Epithelial cell of proximal tubule (primary cell): ENCODE measurements around a stretch of chr6.

DNA sequence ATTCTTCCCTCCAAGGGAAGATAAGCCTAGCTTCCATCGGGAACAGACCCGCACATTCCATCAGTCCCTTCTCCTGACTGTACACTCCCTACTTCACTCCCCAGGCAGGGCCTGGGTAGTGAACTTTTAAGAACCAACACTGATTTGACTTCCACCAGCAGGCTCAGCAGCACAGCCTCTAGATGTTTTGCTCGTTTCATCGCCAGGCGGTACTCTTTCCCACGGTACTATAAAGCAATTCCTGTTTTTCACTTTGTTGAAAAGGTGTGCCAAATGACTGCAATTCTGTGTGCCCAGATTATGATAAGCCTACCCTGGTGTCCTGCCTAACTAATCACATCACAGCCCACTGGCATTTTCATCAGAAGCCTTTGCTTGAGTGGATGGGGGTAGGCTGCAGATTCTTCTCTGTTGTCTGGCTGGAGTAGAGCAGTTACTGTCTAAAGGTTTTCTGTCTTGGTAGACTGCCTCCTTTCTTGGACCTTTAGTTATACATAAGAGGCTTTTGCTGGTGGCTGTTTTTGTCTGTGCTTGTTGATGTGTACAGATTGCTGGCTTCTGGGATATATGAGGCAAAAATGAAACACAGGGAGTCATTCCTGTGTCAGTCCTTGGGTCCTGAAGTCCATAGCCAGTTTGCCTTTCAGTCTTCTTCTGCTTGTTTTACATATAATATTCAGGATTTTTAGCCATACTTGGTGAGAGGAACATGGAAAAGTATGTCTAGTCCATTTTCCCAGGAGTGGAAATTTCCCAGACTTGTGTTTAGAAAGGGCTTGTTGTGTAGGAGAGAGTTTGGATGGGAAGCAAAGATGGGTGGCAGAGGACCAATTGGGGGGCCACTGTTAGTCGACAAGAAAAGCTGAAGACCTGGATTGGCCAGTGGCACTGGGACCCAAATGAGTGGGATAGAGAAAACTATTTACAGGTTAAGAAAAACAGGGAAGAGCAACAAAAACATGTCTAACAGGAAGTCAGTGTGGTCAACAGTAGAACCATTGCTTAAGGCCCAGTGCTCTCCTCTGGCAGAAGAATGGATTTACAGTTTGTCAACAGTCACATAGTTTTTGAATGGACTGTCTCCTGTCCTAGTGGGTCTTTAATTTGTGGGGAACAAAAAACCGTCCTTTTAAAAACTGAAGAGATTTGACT lies 12.6 kb upstream of the WTAP start:
- RAMPAGE, long total RNA: no peak
- RRBS: no CpG with 5 or more reads among the region's 8 CpGs

- RAMPAGE, long total RNA: no peak
- RRBS: 1% methylated on average over 29 of the region's 53 CpGs
Observed at GRCh38 chr6:159788752-159789335, 558 bp downstream of the TCP1 start.

GRCh38 chr6:159916848-159917210 lies 26.0 kb downstream of the MAS1 start:
- RAMPAGE, long total RNA: no peak
- RRBS: no CpG with 5 or more reads among the region's 6 CpGs

DNA sequence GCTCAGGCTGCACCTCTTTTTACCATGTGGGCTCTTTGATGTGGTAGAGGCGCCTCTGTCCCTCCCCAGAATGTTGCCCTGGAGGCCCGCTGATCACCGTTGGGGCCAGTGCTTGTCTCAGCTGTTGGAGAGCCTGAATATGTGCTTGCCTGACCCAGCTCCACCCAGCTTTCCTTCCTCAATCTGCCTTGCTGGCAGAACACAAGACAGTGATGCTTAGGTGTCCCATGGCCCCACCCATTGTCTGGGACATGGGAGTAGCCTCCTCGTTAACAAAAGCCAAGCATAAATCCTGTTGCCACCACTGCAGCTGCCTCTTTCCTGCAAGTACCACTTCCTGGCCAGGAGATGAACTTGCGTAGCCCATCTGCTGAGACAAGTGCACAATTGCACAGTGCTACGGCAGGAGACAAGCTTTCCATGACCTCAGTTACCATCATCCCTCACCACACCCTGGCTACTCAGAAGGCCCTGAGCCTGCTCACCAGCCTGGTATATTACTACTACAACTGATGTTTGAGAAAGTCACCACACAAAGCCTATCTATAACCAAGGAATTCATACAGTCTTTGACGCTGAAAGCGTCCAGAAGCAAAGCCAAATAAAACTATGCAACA lies 47.4 kb downstream of the IGF2R start:
- RAMPAGE, long total RNA: no peak
- RRBS: no CpG with 5 or more reads among the region's 8 CpGs

- RAMPAGE, long total RNA: no peak
- RRBS: no CpG with 5 or more reads among the region's 11 CpGs
Observed at GRCh38 chr6:160031883-160032283, 63.0 kb downstream of the IGF2R start.

DNA sequence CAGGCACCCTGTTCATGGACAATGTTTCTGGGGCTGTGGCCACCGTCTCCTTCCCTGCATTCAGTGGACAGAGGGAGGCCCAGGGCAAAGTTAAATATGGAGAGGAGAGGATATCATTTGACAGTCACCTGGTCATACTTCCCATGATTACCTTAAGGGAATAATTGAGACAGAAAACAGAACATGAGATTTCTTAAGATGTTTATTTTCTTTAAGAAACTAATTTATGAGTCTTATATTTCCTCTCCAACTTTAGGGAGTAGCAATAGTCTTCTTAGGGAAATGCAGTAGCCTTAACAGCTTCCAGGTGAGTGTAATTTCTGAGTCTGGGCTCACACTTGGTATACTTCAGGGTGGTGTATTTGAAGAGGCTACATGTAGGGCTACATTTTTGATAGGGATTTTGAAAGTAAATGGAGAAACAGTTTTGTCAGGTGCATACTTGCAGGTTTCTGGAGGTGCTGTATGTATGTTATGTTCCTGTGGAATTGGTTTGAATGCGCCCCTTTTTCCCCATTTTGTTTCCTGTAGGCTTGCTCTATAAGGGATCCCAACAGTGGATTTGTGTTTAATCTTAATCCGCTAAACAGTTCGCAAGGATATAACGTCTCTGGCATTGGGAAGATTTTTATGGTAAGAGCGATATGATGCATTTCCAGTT lies 64.0 kb upstream of the SLC22A1 start:
- RAMPAGE, long total RNA: no peak
- RRBS: no CpG with 5 or more reads among the region's 6 CpGs

- RAMPAGE, long total RNA: no peak
- RRBS: no CpG with 5 or more reads among the region's 11 CpGs
Observed at GRCh38 chr6:160084872-160085662, 36.5 kb upstream of the SLC22A1 start.

DNA sequence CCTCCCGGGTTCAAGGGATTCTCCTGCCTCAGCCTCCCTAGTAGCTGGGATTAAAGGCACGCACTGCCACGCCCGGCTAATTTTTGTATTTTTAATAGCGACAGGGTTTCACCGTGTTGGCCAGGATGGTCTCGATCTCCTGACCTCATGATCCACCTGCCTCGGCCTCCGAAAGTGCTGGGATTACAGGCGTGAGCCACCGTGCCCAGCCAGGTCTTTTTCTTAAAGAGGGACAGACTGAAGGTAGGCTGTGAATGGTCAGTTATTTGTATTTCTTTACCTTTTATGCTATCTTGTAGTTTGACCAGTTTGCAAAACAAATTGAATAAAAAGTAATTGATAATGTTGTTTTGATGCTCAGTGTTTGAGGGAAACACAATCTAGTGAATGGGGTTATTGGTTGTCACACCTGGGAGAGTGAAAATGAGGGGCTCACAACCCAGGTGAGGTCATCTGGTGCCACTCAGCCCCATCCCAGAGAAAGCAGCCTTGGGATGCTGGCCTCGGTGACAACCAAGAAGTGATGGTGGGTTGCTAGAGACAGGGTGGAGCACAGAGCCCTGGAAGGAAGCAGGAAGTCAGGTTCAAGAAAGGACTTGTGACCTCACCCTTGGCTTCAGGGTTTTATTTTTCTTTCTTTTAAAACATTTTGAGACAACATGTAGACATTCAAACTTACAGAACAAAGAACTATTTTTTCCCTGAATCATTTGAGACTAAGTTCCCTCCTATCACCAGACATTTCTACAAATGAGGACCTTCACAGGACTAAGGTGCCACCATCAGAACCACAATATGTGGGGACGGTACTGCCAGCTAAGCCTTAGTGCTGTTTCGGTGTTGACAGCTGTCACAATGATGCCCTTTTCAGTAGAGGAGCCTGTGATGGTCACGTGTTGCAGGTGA lies 12.6 kb upstream of the SLC22A1 start:
- RAMPAGE, long total RNA: no peak
- RRBS: no CpG with 5 or more reads among the region's 15 CpGs

GRCh38 chr6:160162202-160162642 lies 40.6 kb downstream of the SLC22A1 start:
- RAMPAGE, long total RNA: no peak
- RRBS: no CpG with 5 or more reads among the region's 3 CpGs

DNA sequence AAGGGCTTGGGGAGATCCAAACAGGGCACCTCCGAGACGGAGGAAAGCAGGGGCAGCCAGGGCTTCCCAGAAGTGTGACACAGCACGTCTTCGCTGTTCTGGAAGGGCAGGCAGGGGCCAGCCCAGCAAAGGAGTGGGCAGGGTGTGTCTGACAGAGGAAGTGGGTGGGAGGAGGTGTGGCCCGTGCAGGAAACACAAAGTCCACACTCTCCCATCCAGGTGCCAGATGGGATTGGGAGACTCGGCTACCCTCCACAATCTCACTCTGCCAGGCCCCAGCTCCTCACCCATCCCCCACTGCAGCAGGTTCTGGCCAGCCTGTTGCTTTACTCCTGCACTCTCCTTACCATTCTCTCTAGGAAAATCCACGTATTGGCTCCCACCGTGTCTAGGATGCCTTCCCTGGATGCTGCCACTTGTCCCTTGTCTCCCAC lies 41.8 kb upstream of the SLC22A2 start:
- RAMPAGE, long total RNA: no peak
- RRBS: no CpG with 5 or more reads among the region's 8 CpGs

DNA sequence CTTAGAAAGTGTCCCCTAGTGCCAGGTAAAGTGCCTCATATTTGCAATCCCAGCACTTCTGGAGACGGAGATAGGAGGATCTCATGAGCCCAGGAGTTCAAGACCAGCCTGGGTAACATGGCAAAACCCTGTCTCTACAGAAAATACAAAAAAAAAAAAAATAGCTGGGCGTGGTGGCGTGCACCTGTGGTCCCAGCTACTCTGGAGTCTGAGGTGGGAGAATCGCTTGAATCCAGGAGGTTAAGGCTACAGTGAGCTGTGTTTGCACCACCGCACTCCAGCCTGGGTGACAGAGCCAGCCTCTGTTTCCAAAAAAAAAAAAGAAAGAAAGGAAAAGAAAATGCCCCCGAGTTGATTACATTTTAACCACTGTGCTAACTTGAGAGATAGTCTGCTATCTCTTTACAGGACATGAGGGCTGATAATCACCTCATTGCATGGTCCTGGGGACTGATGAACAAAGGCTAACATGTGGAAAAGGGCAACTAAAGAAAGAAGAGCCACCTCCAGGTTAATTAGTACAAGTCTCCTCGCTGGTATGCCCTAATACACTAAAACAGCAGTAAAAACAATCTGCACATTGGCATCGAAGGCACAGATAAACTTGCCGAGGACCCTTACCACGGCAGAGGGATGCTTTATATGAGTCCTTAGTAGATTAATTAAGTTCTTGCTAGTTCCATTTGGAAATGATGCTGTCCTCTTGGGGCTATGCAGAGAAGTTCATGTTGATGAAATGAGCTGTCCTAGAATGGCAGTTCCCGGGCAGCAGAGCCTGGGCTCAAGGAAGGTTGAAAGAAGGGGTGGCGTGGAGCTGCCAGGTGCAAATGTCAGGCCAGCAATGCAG lies 4.2 kb upstream of the PLG start:
- RAMPAGE, long total RNA: no peak
- RRBS: no CpG with 5 or more reads among the region's 12 CpGs

DNA sequence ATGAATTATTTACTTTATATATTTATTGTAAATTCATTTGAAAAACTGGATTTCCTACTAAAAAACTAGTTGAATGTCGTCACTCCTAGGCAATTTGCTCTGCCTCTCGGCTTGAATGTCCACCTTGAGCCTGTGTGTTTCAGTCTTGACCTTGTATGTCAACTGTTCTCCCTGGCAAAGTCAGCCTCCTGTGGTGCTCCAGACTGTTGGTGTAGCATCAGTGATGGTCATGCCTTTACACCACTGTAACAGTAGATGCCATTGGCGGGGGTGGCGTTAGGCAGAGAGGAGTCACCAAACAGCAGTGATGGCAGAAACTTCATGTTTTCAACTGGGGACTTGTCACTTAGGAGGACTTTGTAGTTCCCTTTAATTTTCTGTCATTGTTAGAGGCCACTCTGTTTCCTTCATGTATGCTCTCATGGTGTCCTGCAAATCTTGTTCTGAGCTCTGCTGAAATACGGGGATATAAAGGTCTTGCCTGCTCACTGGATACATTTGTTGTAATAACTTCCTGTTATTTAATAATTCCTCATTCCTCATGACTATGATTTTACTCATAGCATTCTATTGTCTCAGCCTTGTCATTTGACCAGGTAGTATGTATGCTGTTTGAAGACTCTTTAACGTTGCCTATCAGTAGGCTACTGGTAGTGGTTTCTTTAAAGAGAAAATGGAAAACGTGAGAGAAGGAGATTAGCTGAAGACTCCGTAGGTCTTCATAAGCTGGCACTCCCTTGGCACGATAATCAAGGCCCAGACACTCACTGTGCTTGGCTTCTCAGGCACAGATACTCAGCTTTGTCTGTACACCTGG lies 4.6 kb downstream of the MAP3K4 start:
- RAMPAGE, long total RNA: no peak
- RRBS: no CpG with 5 or more reads among the region's 9 CpGs

GRCh38 chr6:161112461-161113492 lies 121.2 kb downstream of the MAP3K4 start:
- RAMPAGE, long total RNA: no peak
- RRBS: no CpG with 5 or more reads among the region's 14 CpGs

DNA sequence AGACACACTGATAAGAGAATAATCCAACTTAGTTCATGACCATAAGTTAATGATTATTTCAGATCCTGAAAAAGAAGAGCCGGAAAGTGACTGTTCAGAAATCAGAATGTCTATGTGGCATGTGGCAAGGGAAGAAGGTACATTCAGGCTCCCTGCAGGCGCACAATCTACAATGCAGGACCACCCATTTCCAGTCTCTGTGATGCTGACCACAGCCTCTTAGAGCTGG lies 666.7 kb upstream of the AGPAT4 start:
- RAMPAGE, long total RNA: no peak
- RRBS: no CpG with 5 or more reads among the region's 2 CpGs

- RAMPAGE, long total RNA: no peak
- RRBS: no CpG with 5 or more reads among the region's 4 CpGs
Observed at GRCh38 chr6:162670136-162670837, 57.3 kb downstream of the PRKN start.

GRCh38 chr6:162706090-162706825 lies 21.3 kb downstream of the PRKN start:
- RAMPAGE, long total RNA: no peak
- RRBS: no CpG with 5 or more reads among the region's 6 CpGs

GRCh38 chr6:163191358-163192401 lies 222.8 kb upstream of the QKI start:
- RAMPAGE, long total RNA: no peak
- RRBS: no CpG with 5 or more reads among the region's 13 CpGs

DNA sequence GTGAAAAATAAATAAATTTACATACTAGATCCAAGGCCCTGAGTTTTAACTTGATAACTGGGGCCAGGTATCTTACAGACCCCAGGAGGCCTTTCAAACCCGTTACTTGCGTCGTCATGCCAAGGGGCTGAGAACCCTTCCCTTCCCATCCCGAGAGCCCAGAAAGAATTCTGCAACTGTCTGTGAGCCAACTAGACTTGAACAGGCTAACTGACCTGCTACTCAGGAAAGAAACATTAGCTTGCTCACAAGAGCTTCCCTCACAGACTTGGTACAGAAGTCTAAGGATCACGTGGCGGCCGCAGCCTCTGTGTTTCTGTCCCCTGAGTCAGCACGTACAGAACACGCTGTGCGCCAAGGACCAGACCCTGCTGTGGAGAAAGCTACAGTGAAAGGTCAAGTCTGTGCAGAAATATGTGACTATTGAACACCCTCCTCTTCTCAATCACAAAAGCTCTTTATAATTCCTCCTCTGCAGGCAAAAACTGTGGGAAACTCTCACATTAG lies 151.4 kb upstream of the QKI start:
- RAMPAGE, long total RNA: no peak
- RRBS: no CpG with 5 or more reads among the region's 10 CpGs

DNA sequence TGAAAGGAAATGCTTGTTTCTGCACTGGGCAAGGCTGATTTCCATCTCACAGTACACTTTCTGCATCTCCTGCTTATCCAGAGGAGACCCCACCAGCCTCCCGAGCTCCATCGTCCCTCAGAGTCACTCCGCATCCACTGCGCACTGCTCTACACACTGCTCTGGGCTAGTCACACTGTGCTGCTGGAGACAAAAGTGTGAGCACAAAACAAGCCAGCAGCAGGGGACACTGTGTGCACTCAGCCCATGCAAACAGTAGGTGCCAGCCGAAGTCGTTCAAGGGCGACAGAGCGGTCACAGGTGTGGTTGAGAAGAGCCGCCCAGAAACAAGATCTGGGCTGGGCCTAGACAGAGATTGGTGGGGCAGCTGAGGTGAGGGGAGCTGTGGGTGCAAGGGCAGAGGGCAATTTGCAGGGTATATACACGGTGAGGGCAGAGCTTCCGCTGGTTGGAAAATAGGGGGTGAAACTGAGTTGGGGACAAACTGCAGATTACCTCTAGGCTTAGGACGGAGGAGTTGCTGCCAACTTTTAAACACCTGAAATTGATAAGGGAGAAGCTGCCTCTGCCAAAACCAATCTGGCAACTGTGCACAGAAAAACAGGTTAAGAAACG lies 150.2 kb upstream of the QKI start:
- RAMPAGE, long total RNA: no peak
- RRBS: no CpG with 5 or more reads among the region's 13 CpGs

DNA sequence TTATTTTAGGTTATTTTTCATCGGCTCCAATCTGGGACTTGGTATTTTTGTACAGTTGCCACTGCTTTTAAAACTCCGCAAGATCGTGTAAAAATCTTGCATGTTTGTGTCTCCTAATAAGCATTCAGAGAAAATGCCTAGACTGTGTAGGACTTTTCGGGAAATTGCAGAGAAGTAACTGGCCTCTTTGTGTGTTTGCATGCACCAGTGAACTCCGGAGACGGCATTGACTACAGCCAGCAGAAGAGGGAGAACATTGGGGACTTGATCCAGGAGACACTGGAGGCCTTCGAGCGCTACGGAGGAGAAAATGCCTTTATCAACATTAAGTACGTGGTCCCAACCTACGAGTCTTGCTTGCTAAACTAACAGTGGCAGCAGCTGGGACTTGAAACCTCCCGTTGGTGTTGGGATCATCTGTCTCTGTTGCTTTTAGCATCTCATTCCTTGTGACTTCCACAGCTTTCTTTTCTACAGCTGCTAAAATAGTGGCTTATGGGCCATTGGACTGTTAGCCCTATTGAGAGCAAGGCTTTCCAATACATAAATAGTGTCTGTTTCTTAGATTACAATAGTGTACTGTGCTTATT lies 99.8 kb upstream of the QKI start:
- RAMPAGE, long total RNA: no peak
- RRBS: no CpG with 5 or more reads among the region's 12 CpGs